Occipital lobe (tissue), 2 donors: ENCODE data around the genes ACTR6 and DRAM1.

DNA sequence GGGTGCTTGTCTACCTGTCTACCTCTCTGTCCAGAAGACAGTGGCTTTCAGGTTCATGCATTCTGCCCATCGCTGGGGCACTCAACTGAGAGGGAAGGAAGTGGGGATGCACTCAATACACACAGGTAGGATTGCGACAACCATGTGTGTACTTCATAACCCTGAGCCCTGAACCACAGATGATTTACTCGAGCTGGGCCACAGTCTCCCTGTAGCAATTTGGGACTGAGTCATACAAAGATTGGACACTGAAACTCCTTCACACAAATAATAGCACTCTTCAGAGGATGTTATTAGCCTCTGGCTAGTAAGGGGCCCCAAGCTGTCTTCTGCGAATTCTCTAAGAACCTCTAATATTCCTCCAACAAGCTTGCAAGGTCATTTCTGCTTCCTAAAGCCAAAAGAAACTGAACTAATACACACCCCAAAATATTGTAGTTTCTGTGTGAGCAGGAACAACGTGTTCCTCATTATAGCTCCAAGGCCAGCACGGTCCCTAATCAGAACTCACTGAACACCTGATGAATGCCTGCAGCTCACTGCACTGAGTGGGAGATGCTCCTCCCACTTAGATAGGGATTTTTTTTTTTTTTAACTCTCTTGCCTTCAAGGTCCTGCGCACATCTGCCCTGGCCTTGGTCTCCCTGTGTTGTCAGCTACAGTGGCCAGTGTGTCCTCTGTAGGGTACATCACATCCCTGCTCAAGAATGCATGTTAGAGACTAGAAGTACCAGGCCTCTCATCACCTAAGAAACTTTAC is 44.5 kb upstream of the TMPO start:
- RAMPAGE, long total RNA: no peak

- RAMPAGE, long total RNA: no peak
Observed at GRCh38 chr12:98575036-98575401, 18.5 kb upstream of the SLC25A3 start.

- RAMPAGE, long total RNA: no peak
Observed at GRCh38 chr12:98604043-98604295, 10.5 kb downstream of the SLC25A3 start.

- RAMPAGE, long total RNA: no peak
Observed at GRCh38 chr12:98646332-98646746, 1.2 kb downstream of the APAF1 start.

- RAMPAGE, long total RNA: no peak
Observed at GRCh38 chr12:98772746-98773108, 127.6 kb downstream of the APAF1 start.

- RAMPAGE, long total RNA: no peak
Observed at GRCh38 chr12:98893650-98894201, 248.6 kb downstream of the APAF1 start.

- RAMPAGE, long total RNA: no peak
Observed at GRCh38 chr12:98894255-98895671, 249.7 kb downstream of the APAF1 start.

GRCh38 chr12:99238421-99238717 is 409.2 kb upstream of the GARIN6 start:
- RAMPAGE, long total RNA: no peak

- RAMPAGE, long total RNA: no peak
Observed at GRCh38 chr12:99911068-99911357, 73.7 kb downstream of the ANKS1B start.

- RAMPAGE, long total RNA: no peak
Observed at GRCh38 chr12:100163794-100164460, 21.3 kb upstream of the BLTP3B start.

DNA sequence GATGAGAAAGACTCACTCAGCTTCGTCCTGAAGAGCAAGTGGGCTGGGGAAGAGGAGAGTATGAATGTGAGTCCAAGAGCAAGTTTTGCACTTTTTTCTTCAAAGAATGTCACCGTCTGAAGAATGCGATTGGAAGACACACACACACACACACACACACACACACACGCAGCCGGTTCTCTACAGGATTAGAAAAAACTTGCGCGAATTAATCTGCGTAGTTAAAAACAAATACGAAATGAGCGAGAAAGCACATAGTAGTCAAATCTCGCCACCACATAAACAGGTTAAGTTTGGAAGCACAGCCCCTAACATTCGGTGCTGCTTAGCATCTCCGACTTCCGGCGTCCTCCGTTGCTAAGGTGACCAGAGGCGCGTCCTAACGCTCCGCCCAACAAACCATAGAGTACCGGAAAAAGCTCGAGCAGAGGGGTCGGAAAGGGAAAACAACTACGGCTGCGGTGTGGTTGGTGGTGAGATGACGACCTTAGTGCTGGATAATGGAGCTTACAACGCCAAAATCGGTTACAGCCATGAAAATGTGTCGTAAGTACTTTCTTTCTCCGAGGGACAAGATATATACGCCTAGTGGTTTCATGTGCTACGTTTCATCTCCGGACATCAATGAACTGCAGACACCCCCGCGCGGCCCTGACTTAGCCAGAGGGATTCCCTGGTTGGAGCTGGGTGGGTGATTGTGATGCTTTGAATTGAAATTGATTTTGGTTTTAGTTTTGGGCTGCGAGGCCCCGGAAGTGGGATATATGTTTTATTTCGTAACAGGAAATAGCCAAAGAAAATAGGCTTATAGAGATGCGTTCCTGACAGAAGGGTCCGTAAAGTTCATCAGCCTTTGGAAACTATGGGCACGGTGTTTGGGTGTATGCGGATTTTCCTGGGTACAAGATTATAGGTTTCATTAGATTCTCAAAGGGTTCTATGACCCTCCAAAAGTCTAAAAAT is at the start of gene ACTR6:
Gene ACTR6 (plus strand): TSS at position 442 of the 963 bp plus-strand sequence.
- RAMPAGE, long total RNA: start-site peak on the plus strand centred at position 454 of the sequence, 49 bp wide, 560 and 291 reads in 2 replicates

DNA sequence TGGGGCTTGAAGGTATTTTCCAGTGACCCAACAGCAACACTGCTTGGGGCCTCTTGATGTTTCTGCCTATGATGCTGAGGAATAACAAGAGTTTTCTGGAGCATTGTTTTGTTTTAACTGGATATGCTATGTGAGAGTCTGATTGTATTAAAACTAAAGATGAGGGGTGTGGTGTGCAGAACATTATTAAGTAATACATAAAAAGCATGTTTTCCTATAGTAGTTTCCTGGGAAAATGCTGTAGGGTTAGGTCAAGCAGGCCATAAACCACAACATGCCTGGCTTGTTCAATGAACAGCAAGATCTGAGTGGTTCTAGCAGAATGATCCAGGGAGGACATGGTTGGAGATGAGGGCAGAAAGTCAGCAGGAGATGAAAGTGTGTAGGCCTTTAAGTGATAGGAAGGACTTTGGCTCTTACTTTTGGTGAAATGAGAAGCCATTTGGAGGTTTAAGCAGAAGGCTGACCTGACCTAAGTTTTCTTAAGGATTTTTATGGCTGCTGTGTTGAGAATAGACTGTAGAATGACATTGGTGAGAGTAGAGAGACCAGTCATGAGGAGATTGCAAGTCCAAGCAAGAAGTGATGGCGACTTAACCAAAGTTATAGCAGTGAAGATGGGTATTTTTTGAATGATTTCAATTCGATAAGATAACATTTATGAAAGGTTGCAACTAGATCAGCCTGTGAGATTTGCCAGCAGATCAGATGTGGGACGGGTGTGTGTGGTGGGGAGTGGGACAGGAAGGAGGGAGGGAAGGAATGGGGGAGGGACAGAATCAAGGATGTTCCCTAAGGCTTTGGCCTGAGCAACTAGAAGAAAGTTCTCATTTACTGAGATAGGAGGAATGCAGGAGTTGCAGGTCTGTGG is 33.3 kb downstream of the UTP20 start:
- RAMPAGE, long total RNA: no peak

DNA sequence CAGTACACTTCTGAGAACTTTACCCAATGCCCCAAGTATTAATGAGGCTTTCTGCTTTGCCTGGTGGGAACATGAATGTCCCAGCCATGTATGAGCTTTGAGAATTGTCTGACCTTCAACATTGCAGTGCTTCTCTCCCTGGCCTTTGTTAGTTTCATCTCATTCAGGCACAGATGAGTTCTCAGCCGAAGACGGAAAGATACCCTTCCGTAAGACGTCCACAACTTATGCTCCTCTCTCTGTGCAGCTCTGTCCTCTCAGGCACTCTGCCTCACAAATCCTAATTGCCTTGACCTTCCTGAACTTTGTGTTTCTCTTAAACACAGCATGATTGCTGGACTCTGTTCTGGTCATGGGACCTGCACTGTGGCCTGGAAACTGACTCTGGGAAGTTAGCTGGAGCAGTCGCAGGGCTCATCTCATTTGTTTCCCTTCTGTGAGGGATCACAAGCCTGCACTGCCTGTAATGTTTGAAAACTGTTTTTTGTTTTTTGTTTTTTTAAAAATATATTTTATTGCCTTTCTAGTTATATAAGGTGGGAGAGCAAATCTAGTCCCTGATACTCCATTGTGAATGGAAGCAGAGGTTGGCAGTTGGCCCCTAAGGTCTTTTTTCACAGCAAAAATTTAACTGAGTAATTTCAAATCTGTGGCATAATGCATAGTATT is 15.8 kb downstream of the CHPT1 start:
- RAMPAGE, long total RNA: no peak

DNA sequence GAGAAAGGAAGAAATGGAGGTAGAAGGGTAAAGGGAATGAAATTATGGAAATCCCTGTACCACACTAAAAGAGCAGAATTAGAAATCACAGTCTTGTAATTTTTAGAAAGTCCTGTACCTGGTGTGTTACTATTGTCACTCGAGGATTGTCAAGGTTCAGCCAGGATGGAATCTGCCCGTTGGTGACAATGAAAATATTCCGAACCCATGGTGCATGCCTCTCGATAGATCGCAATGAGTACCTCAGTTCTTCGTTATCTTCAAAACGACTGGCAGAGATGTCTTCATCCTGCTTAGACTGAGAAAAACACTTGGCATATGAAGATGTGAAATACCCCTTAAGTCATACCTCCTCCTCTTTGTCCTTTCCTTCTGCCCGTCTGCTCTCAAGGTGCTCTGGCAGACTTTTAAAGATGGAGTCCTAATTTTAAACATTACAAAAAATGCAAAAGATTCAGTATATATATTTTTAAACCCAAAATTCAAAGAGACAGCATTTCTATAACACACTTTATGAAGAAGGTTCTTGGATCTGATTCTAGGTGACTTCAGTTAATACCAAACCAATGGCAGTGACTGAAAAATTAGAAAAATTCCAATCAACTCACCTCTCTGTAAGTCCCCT is 31.1 kb upstream of the SYCP3 start:
- RAMPAGE, long total RNA: no peak

- RAMPAGE, long total RNA: no peak
Observed at GRCh38 chr12:101773297-101774050, 34.2 kb upstream of the SYCP3 start.

GRCh38 chr12:101789951-101790450 is 40.8 kb downstream of the GNPTAB start:
- RAMPAGE, long total RNA: no peak

GRCh38 chr12:101877081-101877829 is at the start of gene DRAM1:
Gene DRAM1 (plus strand): TSS chr12:101877580.
- RAMPAGE, long total RNA: no peak

- RAMPAGE, long total RNA: no peak
Observed at GRCh38 chr12:101935846-101937103, 58.9 kb downstream of the DRAM1 start.

- RAMPAGE, long total RNA: no peak
Observed at GRCh38 chr12:102063064-102063589, 1.3 kb upstream of the WASHC3 start.

DNA sequence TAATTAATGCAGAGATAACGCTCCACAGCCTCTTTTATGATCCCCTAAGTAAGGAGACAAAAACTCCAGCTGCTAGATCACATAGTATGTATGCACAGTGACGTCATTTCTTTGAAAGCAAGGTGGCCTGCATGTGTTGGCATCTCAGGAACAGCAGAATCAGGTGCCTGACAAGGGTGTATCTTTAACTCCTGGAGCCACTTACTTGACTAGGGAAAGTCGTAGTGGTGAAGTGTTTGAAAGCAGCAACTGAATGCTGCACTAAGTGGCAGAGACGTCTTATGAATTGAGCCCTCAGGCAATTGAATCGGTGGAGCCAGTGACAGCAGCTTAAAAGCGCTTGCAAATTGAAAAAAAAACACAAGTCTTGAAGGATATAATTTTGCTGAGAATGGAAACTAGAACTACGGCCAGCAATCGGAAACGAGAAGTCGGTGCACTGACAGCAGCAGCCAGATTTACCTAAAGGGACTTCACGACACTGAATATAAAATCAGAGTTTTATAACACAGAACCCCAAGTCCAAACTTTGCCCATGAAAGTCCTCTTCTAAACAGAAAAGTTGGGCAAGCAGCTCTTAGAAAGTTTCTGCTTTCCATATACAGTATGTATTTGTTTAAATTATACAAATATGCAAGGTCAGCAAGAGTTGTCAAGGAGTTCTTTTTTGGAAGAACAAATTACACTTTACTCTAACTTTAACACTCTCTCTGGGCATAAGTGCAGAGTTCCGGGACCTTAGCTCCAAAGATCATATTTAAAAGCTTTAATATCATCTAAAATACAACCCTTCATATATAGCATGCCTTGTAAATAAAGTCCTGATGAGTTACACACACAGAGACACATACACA is 1.1 kb downstream of the IGF1 start:
- RAMPAGE, long total RNA: no peak